Frontal cortex (tissue), 2 donors: ENCODE measurements around the gene FAM120B.

GRCh38 chr6:168514221-168514656 lies 73.3 kb downstream of the SMOC2 start:
- RAMPAGE, long total RNA: no peak

DNA sequence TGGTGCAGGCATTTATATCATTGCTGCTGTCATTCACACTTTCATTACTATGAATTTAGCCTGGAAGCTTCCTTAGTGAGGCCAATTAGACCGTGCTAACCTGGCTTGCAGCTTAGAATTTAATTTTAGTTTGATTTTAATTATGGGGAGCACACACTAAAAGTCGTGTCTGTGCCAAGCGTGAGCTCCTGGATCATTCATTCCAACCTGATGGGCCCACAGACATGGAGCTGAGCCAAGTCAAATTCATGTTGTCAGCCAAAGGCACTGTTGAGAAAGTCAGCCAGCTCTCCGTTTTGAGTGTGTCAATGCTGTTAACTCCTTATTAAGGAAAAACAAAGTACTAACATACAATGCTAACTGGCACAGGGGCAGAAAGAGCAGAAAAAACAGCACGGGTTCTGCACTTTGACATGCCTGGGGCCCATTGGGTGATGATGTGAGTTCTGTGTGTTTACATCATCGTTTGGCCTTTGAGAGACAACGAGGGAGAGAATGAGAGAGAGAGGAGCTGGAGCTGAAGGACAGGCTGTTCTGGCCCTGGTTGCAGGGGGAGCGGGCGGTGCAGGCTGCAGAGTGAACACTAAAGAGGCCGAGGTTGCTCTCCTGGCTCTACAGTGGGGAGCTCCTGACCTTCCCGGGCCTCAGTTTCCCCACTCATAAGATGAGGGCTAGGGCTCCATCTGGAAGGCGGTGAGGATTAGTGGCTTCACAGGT lies 85.8 kb downstream of the SMOC2 start:
- RAMPAGE, long total RNA: no peak

DNA sequence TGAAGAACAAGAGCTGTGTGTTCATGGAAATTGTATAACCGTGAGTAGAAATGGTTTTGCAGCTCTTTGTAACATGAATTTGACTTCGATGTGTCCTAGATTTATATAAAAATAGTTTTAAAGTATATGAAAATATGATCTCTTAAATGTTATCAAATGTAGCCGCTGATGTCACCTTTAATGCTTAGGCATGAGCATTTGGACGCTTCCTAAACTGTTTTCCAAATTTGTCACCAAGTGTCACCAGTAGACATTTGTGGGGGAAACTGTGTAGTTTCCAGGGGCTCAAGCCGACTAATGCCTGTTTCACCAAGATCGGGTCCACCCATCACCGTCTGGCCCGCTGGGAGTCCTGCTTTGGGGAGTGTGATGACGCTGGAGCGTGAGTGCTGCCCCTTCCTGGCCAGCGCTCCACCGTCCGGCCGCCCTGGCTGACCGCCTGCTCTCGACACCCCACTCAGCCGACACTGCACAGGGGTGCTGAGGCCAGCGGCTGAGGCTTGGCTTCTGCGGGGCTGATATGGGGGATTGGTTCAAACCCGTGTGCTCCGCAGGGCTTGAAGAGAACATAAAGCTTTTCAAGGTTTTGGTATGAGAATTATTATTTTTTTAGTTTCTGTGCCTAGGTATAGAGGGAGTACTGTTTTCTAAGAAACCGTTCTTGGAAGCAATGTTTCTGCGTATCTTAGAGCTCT lies 160.1 kb downstream of the SMOC2 start:
- RAMPAGE, long total RNA: no peak

GRCh38 chr6:169217217-169217885 lies 36.3 kb downstream of the THBS2 start:
- RAMPAGE, long total RNA: no peak

DNA sequence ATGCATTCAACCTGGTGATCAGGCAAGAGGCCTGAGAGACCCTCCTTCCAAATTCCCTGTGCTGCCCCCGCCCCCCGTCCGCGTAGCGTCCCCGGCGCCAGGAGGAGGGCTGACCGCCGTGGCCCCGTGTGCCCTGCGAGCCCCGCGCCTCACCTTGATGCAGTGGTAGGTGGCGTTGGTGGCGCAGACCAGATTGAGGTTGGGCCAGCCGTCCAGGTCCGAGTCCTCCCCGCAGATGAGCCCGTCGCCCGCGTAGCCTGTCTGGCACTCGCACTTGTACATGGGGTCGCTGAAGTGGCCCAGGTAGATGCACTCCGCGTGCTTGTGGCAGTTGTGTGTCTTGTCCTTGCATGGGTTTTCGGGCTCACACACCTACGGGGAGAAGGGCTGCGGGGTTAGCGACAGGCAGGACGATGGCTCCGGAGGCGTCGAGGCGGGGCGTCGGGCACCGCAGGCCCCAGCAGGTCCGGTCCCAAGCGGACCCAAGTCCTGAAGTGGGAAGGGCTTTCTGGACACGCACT lies 21.8 kb downstream of the THBS2 start:
- RAMPAGE, long total RNA: no peak

- RAMPAGE, long total RNA: no peak
These were observed 172.0 kb downstream of the WDR27 start for GRCh38 chr6:169529869-169530245.

DNA sequence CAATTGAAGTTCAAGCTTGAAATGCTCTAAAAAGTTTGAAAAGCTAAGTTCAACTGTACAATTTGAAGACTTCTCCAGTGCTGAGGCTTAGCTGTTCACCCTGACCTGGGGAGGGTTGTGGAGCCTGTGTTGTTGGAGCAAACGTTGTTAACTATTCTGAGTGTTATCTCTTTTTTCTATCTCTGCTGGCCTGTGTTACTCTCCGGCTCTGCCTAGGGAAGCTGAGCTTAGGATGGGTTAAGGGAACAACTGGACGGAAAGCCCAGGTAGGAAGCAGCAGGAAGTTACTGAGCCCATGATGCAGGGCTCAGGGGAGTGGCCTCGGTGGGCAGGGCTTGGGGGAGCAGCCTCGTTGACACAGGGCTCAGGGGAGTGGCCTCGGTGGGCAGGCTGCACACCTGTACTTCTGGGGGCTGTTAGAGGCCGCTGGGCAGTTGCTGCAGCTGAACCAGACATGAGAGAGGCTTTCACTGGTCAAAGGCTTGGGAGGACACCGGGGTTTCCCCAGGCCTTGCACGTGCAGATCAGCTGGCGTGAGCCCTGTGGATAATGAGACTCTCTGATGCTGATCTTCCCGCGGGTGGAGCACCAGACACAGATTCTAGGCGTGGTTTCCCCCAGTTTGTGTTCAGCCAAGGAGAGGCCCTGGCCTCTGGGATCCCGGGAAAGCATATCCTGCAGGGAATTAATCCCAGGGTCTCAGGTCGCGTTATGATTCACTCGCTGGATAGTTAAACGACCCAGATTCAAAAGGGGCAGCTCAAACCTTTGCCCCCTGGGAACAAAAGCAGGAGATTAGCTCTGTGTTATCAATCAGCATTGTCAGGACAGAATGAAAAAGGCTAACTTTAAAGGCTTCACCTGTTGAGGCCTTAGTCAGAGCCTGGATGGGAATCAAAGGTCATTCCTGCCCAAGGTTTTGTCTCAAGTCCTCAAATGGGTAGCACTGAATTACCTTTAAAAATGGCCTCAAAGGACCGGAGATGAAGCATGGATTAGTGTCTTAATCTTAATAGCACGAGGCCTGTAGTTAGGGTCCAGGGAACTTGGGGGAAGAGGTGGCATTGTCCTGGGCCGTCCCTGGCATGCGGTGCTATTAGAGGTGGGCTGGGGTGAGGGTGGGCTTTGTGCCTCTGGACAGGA lies 59.1 kb downstream of the ERMARD start:
- RAMPAGE, long total RNA: no peak

GRCh38 chr6:170165169-170166001 lies 125.5 kb downstream of the DLL1 start:
- RAMPAGE, long total RNA: no peak

DNA sequence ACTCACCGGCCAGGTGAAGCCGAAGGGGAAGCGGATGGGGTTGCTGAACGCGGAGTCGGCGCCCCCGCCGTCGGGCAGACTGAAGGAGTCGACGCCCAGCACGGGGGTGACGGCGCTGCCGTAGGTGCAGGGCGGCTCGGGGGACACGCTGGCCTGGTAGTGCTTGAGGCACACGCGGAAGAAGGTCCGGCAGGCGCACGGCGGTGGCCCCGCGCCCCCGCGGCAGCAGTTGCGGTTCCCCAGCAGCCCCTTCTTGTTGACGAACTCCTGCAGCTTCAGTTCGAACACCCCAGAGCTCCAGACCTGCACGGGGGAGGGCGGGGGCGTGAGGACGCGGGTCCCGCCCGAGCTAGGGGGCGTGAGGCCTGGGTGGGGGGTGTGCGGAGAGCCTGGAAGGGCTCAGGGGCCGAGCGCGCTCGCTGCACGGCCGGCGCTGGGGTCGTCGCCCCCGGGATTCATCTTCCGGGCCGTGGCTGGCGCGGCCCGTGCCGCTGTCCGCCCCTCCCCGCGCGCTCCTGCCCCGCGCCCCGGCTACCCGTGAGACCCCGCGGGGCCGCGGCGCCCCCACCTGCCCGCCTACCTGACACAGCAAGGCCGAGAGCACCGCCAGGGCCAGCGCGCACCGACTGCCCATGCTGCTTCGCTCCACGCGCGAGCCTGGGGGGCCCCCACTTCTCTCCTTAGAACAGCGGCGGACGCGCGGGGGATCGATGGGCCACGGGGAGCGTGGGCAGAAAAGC lies 1.2 kb downstream of the DLL1 start:
- RAMPAGE, long total RNA: no peak

- RAMPAGE, long total RNA: no peak
These were observed 4.0 kb upstream of the DLL1 start for GRCh38 chr6:170294943-170295263.

- RAMPAGE, long total RNA: no peak
These were observed at the start of gene FAM120B for GRCh38 chr6:170305666-170306875. TSS of gene FAM120B (plus strand) at chr6:170306758.

GRCh38 chr6:170307815-170308082 lies 1.2 kb downstream of the FAM120B start:
- RAMPAGE, long total RNA: no peak